OCI-LY7 (cell line): ENCODE measurements around a stretch of chr2.

- PRO-cap: no peak
- RAMPAGE, long total RNA: no peak
Measured at GRCh38 chr2:46653355-46653675, 36.3 kb downstream of the CRIPT start.

- PRO-cap: no peak
- RAMPAGE, long total RNA: no peak
Measured at GRCh38 chr2:46719508-46720118, 20.5 kb downstream of the SOCS5 start.

- PRO-cap: no peak
- RAMPAGE, long total RNA: no peak
Measured at GRCh38 chr2:46740046-46740780, 41.1 kb downstream of the SOCS5 start.

DNA sequence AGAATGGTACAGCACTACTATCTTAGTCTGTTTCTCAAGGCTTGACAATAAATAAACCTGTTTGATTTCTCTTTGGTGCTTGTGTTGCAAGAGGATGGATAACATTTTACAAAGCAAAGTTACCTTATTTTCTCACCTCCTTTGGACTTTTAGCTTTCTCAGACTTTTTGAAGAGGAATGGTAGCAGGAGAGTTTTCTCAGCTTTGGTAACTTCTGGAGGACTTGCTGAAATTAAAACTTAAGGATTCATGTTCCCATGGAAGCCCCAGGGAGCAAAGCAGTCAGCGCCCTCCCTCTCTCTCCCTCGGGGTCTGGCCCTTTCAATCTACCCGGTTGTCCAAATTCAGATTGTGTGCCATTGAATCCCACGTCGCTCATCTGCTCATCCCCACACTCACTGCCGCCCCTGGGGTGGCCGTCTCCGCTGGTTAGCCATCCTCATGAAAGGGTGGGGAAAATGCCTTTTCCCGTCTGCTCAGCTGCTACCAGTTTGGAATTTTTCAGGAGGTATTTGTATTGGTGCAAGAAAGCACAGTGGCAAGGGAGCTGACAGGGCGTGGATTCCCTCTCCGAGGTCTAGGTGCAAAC is 27.2 kb downstream of the MCFD2 start:
- PRO-cap: no peak
- RAMPAGE, long total RNA: no peak

DNA sequence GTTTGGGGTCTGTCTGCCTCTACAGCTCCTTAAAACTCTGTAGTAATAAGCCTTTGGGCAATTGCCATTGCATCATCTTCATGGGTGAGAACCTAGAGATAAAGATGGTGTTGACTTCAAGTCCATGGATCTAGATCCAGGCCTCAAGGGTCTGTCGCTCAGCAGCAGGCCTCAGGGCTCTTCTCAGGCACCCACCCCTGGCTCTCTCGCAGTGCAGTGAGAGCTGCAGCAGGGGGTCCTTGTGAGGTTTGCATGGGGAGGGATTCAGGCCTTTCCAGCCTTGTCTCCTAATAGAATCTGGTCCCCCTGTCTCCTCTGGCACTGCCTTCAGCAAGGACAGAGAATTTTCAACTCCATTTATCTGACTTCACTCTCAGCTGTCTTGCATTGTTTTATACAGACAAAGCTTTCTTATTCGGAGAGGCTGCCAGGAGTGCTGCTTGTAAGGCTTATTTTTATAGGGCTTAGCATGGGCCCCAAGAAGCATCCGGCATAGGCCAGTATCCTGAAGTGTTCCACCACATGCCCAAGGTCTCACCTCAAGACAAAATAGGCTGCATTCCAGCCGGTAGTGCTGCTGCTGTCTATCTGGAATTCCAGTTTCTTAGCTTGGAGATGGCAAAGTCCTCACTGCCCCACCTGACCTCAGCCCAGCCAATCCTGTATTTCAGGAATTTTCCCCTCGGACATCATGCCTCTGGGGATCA is 22.0 kb downstream of the TTC7A start:
- PRO-cap: no peak
- RAMPAGE, long total RNA: no peak

DNA sequence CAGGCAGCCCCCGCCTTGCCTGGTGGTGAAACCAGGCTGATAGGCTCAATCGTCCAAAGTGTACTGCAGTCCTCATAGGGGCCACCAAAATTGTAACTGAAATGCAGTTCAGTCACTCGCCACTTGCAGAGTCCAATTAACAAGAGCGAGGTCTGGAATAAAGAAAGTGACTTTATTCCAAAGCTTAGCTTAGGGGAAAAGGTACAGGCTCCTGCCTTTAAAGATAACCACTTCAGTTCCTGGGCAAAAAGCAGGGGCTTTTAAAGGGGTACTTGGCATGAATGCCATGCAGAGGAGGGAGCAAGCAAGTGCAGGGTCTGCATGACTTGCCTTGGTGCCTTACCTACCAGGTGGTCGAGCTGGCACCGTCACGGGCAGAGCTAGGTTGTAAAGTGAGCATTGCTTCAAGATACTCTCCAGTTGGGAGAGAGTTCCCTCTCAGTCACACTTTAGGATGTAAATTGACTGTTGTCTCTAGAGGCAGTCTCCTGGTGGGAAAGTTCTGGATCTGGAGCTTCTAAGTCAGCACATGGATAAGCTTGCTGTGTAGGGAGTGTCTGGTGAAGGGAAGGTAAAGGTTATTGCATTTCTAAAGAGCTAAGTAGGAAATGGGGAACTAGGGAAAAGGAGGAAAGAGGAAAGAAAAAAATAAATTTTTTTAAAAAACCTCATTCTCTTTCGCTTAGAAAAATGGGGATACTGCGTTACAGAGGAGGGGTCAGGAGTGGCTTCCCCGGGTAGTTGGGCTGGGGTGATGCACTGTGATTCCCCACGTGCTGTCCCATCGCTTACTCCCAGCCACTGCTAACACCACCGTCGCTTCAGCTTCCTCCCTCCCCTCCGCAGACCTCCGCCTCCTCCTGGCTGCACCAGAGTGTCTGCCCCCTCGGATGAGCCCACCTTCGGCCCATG is 33.2 kb downstream of the TTC7A start:
- PRO-cap: no peak
- RAMPAGE, long total RNA: no peak

DNA sequence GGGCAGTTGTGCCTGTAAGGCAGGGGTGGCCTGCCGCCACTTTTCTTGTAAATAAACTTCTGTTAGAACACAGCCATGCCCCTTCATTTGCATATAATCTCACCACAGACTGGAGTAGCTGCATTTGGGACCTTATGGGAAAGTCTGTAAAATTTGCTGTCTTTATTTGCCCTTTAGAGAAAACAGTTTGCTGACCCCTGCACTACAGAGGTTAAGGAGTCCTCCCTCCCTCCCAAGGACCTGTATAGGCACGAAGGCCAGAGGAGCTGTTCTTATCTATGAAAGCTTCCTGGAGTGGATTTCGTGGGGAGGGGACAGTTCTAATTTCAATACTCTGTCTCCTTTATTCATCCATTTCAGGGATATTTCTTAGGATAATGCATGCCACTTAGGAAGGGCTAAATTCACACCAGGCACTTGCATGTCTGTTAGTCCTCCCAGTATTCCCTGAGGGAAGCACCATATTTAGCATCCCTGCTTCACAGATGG is 42.6 kb downstream of the TTC7A start:
- PRO-cap: no peak
- RAMPAGE, long total RNA: no peak

- PRO-cap: no peak
- RAMPAGE, long total RNA: no peak
Measured at GRCh38 chr2:47038234-47039041, 97.4 kb downstream of the TTC7A start.

GRCh38 chr2:47230420-47230918 is 54.2 kb upstream of the CALM2 start:
- PRO-cap: no peak
- RAMPAGE, long total RNA: no peak

GRCh38 chr2:47698044-47698507 is 84.9 kb upstream of the MSH6 start:
- PRO-cap: no peak
- RAMPAGE, long total RNA: no peak

DNA sequence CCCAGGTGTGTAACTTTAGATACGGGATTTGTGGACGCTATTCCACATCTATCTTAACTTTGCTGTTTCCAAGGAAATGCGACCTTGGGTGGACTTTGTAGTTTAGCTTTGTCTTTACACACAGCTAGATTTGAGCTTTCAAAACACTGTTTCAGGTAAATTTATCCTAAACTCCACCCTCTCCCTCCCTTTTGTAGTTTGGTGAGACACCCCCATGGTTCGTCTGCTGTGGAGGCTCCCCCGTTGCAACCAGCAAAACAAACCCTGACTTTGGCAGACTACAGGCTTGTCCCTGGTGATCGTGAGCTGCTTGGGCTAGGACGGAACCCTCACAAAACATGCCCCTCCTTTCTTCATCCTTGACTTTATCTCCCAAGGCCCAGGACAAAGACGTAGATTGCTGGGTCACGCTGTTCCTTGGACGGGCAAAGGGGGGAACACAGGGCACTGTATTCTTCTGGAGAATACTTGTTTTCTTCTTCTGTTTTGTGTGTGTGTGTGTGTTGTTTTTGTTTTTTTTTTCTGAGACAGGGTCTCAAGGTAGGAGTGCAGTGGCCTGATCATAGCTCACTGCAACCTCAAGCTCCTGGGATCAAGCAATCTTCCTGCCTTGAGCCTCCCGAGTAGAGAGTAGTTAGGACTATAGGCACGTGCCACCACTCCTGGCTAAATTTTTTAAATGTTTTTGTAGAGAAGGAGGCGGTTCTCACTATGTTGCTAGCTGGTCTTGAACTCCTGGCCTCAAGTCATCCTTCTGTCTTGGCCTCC is 5.3 kb upstream of the MSH6 start:
- PRO-cap: no peak
- RAMPAGE, long total RNA: no peak

DNA sequence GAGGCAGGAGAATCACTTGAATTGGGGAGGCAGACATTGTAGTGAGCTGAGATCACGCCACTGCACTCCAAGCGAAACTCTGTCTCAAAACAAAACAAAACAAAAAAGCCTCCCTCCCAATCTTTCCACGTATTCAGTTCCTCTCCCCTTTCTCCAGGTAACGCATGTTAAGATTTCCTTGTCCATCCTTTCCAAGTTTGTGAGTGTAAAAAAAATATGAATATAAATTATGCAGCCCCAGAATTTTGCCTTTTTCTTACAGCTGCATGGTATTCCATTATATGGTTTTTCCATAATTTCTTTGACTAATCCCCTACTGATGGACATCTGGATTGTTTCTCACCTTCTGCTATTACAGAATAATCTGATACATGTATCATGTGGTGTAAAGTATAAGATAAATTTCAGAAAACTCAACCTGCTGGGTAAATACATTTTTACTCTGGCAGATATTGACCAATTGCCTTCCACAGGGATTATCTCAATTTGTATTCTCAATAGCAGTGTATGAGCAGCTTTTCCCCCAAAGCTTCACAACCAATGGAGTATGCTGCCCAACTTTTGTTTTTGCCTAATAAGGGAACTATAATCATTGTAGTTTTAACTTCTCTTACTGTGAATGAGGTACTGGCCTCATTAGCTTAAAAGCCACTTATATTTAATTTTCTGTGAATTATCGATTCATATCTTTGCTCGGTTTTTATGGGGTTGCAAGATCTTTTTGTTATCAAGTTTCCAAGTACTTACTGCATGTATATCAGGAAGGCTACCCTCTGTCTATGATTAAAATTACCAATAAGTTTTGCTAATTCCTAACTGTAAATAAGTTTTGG is 27.2 kb downstream of the FBXO11 start:
- PRO-cap: no peak
- RAMPAGE, long total RNA: no peak

- PRO-cap: no peak
- RAMPAGE, long total RNA: no peak
Measured at GRCh38 chr2:48448116-48448766, 7.7 kb downstream of the PPP1R21 start.

DNA sequence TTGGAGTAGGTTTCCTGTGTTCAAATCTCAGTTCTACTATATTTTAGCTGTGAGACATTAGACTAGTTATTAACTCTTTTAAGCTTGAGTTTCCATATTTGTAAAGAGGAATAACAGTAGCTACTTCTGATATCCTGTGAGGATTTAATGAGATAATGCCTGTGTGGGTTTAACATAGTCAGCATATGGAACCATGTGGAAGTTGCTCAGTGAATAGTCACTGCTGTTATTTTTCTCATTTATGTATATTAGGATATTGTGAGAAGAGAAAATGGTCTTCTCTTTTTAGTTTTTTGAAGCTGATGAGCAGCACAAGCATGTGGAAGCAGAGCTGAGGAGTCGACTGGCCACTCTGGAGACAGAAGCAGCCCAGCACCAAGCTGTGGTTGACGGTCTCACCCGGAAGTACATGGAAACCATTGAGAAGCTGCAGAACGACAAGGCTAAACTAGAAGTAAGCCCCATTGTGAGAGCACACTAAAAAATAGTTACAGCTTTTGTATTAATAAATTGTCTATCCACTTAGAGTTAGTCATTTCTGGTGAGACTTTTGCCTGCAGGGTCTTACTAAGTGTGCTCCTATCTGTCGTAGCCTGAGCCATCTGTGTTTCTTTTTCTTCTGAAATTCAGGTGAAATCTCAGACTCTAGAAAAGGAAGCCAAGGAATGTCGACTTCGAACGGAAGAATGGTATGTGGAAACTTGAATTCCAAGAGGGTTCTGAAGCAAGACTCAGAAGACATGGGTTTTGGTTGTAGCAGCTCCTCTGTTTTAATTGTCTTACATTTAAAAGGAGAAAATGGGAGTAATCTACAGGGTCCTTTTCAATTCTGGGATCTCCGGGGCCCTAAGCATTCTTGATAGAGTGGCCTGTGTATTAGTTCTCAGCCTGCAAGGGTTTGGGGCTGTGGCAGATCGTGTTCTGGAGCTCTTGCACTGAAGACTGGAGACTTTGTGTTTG is 19.2 kb downstream of the PPP1R21 start:
- PRO-cap: no peak
- RAMPAGE, long total RNA: no peak

DNA sequence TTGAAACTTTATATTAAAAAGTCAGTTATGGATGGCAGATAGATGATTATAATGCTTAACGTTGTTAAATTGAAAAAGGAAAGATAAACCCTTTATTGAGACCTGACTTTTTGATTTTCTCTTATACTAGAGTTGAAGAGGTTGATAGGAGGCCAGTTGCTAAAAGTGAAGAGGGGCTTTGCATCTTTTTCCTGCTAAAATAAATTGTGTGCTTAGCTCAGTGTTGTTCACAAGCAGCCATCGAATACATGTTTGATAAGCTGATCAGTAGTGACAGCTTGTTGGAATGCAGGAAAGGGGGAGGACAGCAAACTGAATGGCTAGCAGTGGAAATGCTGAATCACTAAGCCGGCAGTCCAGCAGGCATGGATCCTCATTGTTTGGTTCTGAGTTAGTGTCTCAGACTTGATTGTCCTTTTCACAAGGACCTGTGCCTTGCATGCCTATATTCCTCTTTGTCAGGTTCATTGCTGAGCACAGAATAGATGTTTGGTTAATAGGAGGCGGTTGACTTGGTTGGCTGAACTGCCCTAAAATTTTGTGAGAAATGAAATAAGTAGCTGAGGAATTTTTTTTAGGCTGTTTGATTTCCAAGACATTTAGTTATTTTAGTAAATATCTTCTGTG is 21.6 kb upstream of the STON1 start:
- PRO-cap: no peak
- RAMPAGE, long total RNA: no peak

DNA sequence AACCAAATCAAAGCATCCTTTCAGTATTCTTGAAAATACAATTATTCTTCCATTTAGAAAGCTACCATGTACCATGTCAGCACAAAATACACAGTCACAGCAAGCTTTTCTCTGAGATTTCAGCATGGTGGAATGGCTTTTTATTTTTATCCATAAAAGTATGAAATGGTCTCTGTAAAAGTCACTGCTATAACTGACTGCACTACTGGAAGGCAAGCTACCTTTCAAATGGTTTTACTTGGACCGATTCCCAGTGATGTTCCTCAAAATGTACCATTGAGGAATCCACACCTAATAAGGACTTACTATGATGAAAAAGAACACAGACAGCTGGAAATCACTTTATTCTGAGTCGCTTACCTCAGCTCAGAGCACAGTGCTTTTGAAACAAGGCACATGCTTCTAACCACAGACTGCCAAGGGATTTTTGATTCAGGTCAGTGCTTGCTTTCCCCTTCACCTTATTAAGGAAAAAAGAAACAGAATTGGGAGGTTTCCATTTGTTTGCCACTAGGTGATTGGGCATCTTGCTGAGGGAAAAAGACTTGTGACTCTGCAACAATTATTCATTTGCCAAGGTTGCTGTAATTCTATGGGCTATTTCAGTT is 707.4 kb upstream of the FSHR start:
- PRO-cap: no peak
- RAMPAGE, long total RNA: no peak

- PRO-cap: no peak
- RAMPAGE, long total RNA: no peak
Measured at GRCh38 chr2:53887117-53887690, 27.4 kb upstream of the GPR75 start.

DNA sequence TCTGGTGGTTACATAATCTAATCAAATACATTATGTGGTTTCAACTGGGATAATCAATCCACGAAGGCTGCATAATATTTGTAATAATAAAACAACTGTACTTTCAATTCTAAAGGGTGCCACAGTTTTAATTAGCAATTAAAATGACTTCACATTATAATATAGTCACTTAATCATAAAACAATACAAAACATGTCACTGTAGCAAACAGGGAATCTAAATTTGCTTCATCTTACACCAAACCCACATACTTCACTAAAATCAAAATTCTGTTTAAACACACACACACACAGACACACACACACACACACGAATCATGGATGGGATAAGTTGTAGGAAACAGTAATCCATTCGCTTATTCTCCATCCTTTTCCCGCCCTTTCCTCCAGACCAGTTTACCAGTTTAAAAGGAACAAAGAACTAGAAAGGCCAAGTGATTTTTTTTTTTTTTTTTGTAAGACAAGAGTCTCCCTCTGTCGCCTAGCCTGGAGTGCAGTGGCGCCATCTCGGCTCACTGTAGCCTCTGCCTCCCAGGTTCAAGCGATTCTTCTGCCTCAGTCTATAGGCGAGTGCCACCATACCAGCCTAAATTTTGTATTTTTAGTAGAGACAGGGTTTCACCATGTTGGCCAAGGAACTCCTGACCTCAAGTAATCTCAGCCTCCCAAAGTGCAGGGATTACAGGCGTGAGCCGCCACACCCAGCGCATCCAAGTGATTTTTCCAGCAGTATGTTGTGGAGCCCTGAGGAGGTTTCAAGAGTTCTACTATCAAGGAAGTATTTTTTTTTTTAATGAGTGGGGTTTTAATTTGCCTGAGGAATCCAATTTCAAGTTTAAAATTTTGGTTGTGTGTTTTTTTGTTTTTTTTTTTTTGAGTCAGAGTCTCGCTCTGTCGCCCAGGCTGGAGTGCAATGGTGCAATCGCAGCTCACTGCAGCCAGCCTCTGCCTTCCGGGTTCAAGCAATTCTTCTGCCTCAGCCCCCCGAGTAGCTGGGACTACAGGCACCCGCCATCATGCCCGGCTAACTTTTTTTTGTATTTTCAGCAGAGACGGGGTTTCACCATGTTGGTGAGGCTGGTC is 5.6 kb downstream of the PSME4 start:
- PRO-cap: no peak
- RAMPAGE, long total RNA: no peak

DNA sequence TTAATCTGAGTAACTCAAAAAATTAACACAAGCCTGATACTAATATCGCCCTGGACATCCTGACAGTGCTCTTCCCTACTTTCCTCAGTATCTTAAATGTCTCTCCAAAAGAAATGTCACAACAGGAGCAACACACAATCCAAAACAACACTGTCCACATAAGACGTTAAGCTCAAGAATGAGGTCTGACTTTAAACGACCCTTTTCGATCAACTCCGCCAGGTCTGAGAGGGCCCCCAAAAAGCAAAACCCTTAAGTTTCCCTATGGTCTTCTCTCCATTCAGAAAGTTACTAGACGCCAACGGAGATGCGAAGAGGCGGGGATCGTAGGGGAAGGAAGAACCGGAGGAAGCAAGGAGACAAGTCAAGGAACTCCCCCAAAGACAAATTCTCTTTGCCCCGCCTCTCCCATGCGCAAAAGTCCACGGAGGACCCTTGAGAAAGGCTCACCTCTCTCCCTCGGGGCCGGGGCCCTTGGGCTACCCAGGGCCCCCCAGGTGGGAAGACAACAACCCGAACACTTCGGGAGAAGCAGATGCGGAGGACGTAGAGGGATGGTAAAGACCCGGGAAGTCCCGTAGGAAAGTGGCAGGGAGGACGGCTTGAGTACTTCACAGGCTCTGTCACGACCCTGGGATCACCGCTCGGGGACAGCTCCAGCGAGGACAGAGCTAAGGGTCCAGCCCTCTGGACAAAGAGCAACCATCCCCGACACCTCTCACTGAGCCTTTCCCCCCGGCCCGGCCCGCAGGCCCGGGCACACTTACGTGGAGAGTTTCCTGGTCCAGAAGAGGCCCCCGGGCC is 815 bp downstream of the PSME4 start:
- PRO-cap: bidirectional peak, plus-strand start at position 415 of the sequence, minus-strand start at position 341 of the sequence
- RAMPAGE, long total RNA: no peak

DNA sequence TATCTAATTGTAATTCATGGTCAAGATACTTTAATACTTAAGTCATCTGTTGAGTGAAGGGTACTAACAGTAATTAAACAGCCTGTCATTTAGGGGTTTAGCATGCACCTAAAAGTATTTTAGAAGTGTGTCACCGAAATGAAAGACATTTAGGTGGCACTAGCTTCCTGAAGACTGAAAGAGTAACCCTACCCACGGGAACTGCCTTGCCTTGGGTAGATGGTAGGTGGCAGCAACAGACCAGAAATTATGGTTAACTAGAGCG is 135.9 kb downstream of the ACYP2 start:
- PRO-cap: unidirectional peak, minus-strand start at position 176 of the sequence
- RAMPAGE, long total RNA: no peak